Fibroblast of the aortic adventitia (primary cell): ENCODE data around the gene MRFAP1L1.

DNA sequence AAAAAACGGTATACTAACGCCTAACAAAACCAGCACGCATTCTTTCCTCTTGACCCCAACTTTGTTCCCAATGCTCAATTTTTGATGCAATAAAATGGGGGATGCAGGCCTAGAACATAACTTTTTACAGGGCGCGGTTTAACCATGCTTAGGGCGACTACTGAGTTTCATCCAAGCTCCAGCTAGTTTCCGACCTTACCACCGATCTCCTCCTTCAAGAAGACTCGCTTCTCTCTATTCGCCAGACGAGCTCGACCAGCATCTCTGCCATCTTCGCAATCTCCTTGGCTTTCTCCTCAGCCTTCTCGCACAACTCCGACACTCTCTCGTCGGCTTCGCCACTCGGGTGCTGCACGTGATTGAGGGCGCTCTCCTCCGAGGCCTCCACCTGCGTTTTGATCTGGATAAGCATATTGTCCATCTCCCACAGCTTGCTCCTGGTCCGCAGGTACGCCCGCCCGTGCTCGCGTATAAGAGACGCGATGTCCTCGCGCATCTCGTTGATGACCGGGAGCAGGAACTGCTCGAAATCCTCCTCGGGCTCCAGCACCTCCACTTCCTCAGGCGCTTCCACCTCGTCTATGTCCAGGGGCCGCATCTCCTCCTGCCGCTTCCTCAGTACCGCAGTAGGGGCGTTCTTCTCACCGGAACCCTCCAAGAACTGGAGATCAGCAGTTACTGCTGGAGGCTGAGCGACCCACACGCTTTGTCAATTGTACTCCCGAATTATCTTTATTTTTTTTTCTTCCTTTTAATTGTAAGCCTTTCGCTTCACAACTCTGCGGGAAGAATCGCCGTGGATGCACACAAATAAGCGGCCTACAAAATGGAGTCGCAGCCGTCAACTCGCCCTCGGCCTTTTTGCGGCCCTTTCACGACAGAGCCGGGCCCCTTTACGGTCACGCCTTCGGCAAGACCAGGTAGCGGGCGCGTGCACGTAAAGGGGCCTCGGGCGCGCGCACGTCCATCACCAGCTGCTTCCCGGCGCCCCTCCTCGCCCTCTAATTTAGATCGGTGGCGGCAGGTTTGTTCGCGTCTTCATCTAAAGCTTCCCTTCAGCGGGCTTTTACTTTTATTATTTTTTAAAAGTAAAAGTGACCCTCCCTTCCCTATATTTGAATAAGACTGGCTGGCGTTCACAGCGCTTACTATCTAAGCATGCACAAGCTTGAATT is at the start of gene MRFAP1L1:
MRFAP1L1 (minus strand) TSS at position 834 of the 1,175 bp plus-strand sequence.
- CAGE, long polyA plus RNA = no peak

- CAGE, long polyA plus RNA = no peak
Observed at GRCh38 chr4:6780231-6780703, 2.3 kb upstream of the KIAA0232 start.

DNA sequence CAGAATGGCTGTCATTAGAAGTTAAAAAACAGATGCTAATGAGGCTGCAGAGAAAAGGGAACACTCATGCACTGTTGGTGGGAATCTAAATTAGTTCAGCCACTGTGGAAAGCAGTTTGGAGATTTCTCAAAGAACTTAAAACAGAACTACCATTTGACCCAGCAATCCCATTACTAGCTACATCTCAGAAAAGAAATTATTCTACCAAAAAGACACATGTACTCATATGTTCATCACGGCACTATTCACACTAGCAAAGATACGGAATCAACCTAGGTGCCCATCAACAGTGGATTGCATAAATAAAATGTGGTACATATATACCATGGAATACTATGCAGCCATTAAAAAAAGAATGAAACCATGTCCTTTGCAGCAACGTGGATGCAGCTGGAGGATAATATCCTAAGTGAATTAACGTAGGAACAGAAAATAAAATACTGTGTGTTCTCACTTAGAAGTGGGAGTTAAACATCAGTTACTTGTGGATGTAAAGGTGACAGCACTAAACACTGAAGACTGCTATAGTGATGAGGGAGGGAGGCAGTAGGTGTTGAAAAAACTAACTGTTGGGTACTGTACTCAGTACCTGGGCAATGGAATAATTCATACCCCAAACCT is 37.2 kb downstream of the KIAA0232 start:
- CAGE, long polyA plus RNA = no peak

- CAGE, long polyA plus RNA = no peak
Observed at GRCh38 chr4:6823924-6824769, 41.6 kb downstream of the KIAA0232 start.

DNA sequence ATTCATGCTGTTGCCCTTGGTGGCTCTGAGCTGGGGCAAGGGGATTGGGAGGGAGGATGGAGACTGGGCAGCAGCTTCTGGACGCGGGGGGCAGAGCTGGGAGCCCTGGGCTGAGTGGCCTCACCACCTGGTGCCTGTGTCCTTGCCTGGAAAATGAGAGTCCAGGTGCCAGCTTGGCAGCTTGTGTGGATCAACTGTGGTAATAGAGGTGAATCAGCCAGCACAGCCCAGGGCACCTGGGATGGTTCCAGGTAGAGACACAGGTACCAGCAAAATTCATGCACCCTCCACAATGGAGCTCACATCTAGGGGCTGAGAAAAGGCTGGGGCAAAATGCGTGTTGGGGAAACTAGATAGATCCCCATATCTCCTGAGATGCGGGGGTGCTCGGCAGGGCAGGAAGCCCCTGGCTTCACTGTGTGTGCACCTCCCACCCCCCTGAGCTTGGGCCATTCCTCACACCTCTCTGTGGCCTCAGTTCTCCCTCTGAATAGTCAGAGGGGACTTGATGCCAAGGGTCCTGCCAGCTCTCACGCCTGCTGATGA is 3.5 kb upstream of the TBC1D14 start:
- CAGE, long polyA plus RNA = no peak

DNA sequence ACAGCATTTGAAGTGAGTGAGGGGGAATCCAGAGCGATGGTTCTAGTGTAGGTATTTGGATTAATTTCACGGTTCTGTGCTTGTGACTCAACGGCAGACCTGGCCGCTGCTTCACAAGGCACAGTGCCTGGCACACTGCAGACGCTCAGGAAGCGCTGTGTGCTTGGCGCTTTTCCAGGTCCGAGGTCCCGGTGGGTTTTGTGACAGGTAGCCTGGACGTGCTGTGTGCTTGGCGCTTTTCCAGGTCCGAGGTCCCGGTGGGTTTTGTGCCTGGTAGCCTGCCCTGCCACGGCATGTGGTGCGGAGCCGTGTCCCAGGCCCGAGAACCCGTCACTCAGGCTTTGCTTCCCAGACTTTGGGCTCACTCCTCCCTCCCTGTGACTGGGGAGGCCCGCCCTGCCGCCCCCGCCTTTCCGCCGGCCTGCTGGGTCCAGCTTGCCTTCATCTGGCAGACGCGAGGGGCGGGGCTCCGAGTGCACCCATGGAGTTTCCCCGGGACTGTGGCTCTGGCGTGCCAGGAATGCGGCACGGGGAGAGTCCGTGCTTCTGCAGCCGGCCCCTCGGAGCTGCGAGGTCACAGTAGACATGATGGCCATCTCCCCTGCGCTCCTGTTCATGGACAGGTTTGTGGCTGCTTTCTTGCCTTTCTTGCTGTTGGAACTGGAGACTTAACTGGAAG is 44.2 kb downstream of the TBC1D14 start:
- CAGE, long polyA plus RNA = no peak

GRCh38 chr4:7015260-7016138 is 27.3 kb downstream of the CCDC96 start:
- CAGE, long polyA plus RNA = no peak

- CAGE, long polyA plus RNA = no peak
Observed at GRCh38 chr4:7063881-7064408, 3.9 kb downstream of the GRPEL1 start.

GRCh38 chr4:7434440-7434753 is 333 bp downstream of the PSAPL1 start:
- CAGE, long polyA plus RNA = no peak

DNA sequence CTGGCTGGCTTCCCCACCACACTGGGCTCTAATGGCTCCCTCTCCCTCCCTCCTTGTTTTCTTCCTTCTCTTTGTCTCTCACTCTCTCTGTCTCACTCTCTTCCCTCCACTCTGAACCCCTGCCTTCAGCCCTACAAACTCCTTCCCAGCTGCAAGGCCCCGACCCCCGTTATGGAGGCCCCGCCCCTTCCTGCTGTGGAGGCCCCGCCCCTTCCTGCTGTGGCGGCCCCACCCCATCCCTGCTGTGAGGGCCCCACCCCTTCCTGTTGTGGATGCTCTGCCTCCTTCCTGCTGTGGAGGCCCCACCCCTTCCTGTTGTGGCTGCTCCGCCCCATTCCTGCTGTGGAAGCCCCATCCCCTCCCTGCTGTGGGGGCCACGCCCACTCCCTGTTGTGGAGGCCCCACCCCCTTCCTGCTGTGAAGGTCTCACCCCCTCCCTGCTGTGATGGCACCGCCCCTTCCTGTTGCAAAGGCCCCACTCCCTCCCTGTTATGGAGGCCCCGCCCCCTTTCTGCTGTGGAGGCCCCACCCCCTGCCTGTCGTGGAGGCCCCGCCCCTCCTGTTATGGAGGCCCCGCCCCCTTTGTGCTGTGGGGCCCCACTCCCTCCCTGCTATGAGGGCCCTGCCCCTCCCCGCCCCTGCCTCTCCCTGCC is 104.9 kb upstream of the PSAPL1 start:
- CAGE, long polyA plus RNA = no peak

DNA sequence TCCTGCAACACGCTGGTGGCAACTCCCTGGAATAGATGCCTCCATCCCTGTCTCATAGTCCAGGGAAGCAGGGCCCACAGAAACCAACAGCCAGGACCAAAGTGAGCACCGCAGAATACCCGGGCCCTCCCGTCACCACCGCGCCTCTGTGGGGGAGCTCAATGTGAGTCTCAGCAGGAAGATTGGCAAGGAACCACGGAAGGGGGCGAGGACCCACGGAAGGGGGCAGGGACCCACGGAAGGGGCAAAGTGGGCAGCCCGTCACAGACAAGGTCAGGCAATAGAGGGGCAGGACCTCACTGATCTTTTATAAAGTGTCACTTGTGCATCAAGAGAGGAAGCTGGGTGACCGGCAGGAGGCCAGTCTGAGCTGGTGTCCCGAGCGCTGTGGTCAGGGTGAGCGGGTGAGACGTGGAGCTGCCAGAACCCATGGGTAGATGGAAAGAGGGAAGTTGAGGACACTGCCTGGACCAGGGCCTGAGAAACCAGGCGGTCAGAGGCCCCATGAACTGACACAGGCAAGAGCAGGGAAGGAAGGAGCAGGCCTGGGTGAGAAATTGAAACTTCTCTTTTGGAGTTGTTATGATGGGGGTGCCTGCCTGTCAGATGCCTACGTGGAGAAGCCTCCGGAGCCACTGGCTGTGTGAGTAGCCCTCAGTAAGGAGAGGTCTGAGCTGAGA is 192.8 kb downstream of the AFAP1 start:
- CAGE, long polyA plus RNA = no peak

DNA sequence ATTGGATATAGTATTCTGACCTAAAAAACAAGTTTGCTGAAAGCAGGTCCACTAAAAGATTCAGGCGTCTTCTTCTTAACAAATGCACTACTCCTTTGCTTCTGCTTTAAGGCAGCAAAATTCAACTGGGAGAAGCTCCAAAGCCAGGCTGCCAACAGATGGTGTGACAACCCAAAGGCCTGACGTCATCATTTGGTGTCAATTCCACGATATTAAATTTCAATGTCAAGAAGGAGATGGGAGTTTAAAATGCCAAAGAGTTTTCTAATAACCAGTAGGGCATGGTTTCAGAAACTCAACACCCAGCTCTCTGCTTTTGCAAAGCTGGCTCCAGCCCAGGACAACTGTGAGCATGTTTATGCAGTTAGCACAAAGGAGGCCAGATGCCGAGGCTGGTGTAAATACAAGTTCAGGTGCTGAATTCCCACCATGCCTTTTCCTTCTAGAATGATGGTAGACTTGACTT is 67.4 kb downstream of the AFAP1 start:
- CAGE, long polyA plus RNA = no peak

GRCh38 chr4:7941173-7941748 is 1.6 kb upstream of the AFAP1 start:
- CAGE, long polyA plus RNA = no peak

GRCh38 chr4:7967916-7968397 is 28.3 kb upstream of the AFAP1 start:
- CAGE, long polyA plus RNA = no peak

- CAGE, long polyA plus RNA = no peak
Observed at GRCh38 chr4:8010235-8011154, 70.8 kb upstream of the AFAP1 start.

- CAGE, long polyA plus RNA = no peak
Observed at GRCh38 chr4:8101015-8101404, 57.6 kb downstream of the ABLIM2 start.

DNA sequence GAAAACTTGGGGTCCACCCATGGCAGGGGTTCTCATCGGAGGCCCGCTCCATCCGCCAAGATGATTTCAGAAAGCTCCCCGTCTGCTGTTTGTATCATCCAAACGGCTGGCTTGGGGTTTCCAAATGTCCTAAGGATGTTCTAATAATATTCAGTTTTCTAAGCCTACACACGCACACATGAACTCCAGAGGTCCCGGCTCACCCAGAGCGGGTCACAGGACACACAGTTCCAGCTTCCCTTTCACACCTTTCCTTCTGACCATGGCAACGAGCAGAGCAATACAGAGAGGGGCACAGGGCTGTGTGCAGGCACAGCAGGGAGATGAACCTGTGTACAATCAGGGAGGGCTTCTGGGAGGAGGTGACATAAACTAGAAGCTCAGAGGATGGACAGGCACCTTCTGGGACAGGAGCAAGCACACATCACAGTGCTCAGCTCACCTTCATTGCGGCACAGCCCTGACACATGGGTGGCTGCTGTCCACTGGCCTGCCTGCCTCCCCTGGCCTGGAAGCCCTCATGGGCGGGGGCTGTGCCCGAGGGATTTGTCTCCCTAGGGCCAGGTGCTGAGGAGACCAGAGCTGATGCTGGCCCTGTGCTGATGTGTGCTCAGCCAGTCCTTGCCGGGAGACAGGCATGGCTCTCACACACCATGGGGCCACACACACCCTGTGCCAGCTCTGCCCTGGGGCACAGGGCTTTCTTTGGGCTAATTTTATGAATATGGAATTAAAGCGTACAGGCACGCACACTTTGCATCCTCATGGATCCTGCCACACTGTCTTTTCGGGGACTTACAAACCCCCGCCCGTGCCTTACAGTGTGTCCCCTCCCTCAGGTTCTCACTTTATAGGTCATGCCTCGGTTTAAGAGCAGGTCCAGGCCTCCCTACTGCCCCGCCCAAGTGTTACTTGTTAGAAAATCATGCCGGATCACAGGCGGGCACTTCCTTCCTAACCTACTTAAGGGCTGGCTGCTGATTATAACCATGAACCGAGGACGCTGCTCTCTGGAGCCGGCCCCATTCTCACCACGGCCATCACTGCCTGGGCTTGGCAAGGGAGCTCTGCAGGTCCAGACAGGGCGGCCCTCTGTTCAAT is 44.6 kb downstream of the ABLIM2 start:
- CAGE, long polyA plus RNA = no peak

- CAGE, long polyA plus RNA = no peak
Observed at GRCh38 chr4:8120369-8120872, 38.2 kb downstream of the ABLIM2 start.

DNA sequence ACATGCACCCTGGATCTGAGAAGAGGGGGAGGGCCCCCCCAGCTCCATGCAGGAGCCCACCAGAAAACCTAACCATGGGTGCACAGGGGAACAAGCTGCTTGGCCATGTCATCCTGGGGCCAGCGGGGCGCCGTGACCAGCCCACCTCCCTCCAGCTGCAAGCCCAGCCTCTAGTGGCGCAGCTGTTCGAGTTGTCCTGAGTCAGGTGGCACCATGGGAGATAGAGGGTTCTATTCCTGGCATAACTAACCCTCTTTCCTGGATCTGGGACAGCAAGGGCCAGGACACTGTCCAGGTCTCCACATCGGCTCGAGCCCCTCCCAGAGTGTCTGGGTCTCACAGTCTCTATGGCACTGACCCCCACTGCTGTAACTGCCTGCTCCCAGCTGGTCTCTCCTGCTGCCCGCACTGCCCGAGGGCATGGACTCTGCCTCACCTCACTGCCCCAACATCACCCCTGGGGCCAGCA is 16.7 kb downstream of the ABLIM2 start:
- CAGE, long polyA plus RNA = no peak

DNA sequence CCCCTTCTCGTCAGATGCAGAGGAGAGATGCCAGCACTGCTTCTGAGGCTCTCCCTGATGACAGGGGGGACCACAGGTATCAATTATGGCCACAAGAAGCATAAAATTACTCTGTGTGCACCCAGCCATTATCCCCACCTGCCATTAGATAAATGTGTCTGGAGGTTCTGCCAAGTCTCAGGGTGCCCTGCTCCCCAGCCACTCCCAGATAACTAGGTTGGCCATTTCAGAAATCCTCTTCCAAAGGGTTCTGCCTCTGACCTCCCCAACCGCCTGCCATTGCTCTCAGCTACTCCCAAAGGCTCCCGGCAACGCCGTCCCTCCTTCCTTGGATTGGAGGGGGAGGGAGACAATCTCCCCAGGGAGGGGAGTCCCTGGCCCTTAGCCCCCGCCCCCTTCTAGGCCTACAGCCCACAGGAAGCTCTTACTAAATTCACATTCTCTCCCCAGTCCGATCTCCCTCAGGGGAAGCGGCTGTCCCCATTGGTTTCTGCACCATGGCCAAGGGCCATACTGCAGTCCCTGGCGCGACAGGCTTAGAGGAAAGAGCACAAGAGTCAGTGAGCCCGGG is 1.3 kb downstream of the ABLIM2 start:
- CAGE, long polyA plus RNA = no peak